Airway epithelial cell (primary cell): ENCODE measurements around the genes MYO1D and TMEM98.

DNA sequence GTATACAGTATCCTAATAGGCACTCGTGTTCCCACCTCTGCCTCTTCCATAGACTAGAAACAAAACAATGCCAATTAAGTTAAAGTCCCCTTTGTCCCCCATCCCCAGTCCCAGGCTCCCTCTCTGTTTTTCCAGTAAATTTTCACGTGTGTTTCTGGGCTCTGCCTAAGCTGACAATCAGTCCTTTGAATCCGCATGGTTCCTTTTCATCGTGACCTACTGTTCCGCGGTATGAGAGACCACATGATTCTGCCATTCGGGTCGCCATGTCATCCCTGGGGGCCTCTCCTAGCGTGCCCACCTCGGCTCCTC, 157.5 kb downstream of the RAB11FIP4 start:
- RAMPAGE, long total RNA, result no peak

- RAMPAGE, long total RNA, result no peak
Measured at GRCh38 chr17:31993702-31994238, 13.4 kb upstream of the LRRC37B start.

DNA sequence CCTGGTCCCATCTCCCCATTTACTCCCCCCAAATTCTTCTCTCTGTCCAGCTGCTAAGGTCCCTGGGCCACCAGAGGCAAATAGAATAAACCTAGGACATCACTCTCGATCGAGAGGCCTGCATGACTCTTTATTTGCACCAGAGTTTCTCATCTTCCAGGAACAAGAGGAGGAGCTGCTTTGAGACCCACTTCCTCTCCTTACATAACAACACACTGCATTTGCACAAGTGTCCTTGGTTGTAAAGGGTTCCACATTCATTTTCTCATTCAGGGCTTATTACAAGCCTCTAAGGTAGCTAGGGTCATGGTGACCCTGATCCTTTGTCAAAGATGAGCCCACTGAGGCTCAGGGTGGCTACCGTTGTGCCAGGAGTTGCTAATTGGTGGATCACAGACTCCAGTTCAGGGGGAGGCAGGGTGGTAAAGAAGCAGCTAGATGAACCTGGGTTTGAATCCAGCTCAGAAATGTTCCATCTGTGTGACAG, 38.1 kb upstream of the RHOT1 start:
- RAMPAGE, long total RNA, result no peak

GRCh38 chr17:32386295-32386995, 36.5 kb downstream of the ZNF207 start:
- RAMPAGE, long total RNA, result no peak

GRCh38 chr17:32393618-32393945, 43.6 kb downstream of the ZNF207 start:
- RAMPAGE, long total RNA, result no peak

- RAMPAGE, long total RNA, result no peak
Measured at GRCh38 chr17:32450569-32451345, 6.4 kb downstream of the PSMD11 start.

- RAMPAGE, long total RNA, result no peak
Measured at GRCh38 chr17:32481486-32482386, 5.1 kb upstream of the CDK5R1 start.

DNA sequence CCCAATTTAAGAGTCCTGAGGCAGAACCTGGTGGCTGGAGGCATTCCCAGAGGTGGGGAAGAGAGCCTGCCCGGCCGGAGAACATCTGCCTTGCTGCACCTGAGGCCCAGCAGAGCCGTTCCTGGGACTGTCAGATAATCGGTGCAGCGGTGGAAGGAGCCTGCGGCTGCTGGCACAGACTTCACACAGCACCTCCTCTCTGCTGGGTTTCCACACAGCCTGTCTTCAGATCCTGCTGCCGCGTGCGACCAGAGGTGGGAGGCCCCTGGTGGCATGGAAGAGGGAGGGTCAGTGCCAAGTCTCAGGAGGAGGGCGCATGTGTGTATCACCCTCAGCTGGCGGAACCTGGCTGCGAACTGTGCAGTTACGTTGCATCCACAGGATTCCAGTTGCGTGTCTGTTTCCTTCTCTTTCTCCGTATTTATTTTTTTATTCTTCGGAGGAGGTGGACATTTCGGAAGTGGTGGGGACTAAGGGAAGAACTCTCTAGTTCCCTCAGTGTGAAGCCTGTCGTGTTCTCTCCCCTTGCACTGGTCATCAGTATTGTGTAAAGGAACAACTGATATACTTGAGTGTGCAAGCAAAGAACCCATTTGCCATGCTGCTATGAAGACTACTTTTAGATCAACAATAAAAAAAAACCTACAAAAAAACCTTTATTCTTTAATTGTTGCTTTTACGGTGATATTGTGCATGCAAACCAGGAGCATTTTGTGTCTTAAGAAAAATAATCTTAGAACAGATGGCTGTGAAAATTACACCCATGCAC, 3.4 kb downstream of the CDK5R1 start:
- RAMPAGE, long total RNA, result no peak

- RAMPAGE, long total RNA, result no peak
Measured at GRCh38 chr17:32532917-32534064, 46.5 kb downstream of the CDK5R1 start.

GRCh38 chr17:32541939-32542704, 55.3 kb downstream of the CDK5R1 start:
- RAMPAGE, long total RNA, result no peak

DNA sequence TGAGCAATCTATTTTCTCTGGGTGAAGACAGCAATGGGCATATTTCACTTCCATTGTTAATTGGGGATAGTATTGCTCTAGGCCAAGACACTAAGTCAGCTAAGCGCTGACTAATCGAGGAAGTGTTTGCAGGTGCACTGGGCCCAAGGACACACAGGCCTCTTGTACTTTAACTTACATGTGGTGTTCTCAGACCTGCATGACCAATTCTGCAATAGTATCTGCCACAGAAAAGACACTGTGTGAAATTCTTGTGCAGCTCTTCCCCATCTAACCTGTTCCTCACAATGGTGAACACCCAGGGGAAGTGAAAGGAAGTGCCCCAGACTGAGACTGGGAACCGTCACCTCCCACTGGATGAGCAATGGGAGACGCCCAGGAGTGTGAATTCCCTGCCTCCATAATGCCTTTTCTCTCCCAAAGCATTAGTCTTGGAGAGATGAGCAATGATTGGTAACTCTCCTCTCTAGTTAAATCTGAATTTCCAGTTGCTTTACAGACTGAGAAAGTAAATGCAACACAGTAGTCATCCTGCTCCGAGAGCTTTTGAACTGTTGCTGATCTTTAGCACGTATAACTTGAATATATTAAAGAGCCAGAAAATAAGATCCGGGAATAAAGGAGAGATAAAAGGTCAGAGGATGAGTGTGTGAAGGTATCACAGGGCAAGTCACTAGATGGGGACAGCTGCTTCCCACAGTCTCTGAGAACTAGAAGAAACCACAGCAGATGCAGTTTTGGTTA, 82.6 kb downstream of the CDK5R1 start:
- RAMPAGE, long total RNA, result no peak

DNA sequence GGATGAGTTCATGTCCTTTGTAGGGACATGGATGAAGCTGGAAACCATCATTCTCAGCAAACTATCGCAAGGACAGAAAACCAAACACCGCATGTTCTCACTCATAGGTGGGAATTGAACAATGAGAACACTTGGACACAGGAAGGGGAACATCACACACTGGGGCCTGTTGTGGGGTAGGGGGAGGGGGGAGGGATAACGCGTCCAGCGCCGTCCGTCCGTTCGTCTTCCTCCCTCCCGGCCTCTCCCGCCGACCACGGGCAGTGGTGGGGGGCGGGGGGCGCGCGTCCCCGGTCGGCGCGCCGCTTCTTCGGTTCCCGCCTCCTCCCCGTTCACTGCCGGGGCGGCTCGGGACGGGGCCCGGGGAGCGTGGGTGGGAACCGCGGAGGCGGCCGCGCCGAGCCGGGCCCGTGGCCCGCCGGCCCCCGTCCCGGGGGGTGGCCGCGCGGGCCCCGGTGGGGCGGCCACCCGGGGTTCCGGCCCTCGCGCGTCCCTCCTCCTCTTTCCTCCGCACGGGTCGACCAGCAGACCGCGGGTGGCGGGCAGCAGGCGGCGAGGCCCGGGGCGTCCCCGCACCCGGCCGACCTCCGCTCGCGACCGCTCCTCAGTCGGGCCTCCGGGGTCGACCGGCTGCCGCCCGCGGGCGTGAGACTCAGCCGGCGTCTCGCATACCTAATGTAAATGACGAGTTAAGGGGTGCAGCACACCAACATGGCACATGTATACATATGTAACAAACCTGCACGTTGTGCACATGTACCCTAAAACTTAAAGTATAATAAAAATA, 54.5 kb downstream of the MYO1D start:
- RAMPAGE, long total RNA, result no peak

- RAMPAGE, long total RNA, result no peak
Measured at GRCh38 chr17:32833438-32834623, 43.1 kb downstream of the MYO1D start.

DNA sequence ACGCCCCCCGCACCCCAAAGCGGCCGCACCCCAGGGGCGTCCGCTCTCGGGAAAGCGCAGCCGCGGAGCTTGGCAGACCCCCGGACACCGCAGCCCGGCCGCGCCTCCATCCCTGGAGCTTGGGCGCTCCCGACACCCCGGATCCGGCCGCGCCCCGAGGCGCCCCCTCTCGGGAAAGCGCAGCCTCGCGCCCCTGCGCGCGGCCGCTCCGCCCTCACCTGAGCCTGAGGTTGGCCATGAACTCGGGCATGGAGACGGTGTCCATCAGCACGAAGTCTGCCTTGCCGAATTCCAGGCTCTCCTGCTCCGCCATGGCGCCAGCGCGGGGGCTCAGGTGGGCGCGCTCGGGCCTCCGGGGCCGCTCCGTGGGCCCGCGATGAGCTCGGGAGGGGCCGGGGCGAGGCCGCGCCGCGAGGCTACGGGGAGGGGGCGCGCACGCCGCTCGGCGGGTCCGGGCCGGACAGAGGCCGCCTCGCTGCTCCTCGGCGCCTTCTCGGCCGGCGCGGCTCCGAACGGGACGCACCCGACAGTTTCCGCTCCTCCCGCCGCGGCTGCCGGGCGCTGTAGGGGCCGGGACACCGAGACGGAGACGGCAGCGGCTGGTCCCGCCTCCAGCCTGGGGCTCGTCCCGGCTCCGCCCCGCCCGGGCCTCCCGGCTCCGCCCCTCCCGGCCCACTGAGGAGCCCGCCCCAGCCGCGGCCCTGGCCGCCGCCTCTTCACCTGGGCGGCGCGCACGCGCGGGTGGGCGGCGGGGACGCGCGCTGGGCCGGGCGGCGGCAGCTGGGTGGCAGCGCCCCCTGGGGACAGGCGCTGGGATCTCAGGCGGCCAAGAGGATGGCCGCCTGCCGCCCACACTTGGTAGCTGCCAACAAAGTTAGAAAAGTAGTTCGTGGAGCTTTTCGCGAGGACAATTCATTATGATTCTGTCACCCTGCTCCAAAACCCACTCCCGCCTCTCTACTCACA, at the start of gene MYO1D:
Gene MYO1D, minus strand, starts transcription at position 565 of the 966 bp plus-strand sequence.
- RAMPAGE, long total RNA, result no peak

GRCh38 chr17:32877526-32877824, 551 bp upstream of the MYO1D start:
- RAMPAGE, long total RNA, result no peak

DNA sequence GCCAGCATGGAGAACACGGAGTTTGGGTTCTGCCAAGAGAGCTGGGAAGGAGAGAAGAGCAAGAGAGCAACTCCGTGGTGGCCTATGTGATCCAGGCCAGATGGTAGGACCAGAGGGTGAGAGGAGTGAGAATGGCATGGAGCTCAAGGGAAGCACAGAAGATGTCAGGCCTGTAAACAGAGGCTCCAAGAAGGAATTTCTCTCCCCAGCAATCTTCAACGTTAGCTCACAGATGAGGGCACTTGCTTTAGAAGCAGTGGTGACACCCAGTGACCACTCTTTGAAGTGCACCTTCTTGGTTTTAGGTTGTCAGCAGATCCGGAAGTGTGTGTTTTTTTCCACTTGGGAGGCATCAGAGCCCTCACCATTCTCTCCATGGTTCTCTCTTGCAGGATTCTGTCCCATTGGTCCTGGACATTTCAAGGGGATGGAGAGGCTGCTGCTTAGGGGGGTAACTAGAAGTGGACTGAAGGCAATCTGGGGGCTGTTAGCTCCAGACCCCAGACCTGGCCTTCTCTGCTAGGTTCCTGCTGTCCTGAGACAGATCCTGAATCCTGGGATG, 18.1 kb upstream of the TMEM98 start:
- RAMPAGE, long total RNA, result no peak

- RAMPAGE, long total RNA, result start-site peak on the plus strand at chr17:32928171-32928201, 146 and 63 reads in 2 replicates
Measured at GRCh38 chr17:32927576-32928935, at the start of gene TMEM98. TSS of gene TMEM98 (plus strand) at chr17:32928153.

- RAMPAGE, long total RNA, result no peak
Measured at GRCh38 chr17:33509236-33509840, 216.2 kb upstream of the ASIC2 start.

- RAMPAGE, long total RNA, result no peak
Measured at GRCh38 chr17:34612938-34613677, 33.7 kb downstream of the TMEM132E start.

DNA sequence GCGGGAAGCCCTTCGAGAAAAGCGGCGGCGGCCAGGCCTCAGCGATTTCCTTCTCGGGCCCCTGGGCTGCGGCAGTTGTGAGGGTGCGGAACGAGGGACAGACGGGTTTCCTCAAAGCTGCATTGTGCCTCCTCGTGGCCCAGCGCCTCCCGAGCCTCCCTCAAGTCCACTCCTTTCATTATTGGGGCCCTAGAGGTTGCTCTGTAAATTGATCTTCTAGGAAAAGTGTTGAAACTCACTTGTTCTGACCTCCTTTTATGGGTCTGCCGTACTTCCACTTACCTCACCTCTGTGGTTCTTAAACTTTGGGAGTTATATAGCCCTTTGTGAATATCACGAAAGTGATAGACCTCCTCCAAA, 744 bp downstream of the LIG3 start:
- RAMPAGE, long total RNA, result no peak